Fallopian tube (tissue), 1 donor: ENCODE measurements around a stretch of chr16.

GRCh38 chr16:53445387-53445900, 11.2 kb downstream of the RBL2 start:
- PRO-cap, result no peak

- PRO-cap, result no peak
Measured at GRCh38 chr16:53476731-53476983, 26.4 kb downstream of the AKTIP start.

- PRO-cap, result no peak
Measured at GRCh38 chr16:53722918-53723642, 19.1 kb downstream of the FTO start.

- PRO-cap, result no peak
Measured at GRCh38 chr16:53822907-53823583, 119.1 kb downstream of the FTO start.

DNA sequence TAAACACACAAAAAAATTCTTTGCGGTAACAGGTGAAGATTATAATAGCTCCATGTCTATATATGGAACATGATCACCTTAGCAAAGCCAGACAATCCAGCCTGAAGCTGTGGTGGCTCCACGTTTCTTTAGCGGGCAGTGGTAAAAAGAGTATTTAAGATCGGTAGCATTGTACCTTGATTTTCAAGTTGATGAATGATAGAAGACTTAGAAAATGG, 182.8 kb downstream of the FTO start:
- PRO-cap, result no peak

GRCh38 chr16:53997794-53998343, 288.7 kb downstream of the IRX3 start:
- PRO-cap, result no peak

DNA sequence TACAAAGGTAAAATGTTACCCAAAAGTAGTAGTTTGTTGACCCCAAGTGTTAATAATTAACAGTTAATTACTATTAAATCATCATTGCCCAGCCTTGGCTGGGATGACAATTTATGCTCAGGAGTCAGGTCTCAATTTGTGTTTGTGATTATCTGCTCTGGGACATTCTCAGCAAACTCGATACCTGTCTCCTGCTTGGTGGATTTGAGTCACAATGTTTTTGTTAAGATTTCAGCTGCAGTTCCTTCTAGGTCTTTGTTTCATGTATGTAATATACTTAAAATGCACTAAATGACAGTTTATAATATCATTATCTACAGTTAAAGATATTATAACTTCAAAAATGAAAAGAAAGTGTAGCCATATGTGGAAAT, 172.4 kb upstream of the IRX3 start:
- PRO-cap, result no peak

- PRO-cap, result no peak
Measured at GRCh38 chr16:54651822-54652156, 278.9 kb upstream of the IRX5 start.

DNA sequence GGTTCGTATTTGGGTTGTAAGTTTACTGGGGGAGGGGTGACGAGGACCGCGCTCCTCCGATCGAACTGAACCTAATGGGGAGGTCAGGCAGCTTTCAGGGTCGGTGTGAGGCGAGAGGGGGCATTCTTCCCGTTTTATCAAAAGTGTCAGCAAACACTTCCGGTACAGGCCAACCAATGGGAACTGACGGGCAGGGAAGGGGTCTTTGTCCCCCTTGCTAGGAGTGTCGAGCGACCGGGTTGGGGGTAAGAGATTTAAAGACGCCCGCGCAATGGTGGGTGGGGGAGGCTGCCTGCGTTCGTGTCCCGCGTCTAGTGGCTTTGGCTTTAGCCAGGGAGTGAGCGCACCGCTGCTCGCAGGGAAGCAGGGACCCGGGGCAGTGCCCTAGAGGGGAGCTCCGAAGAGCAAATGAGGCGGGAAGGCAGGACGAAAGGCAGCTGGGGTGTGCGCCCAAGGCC, 7.1 kb downstream of the IRX6 start:
- PRO-cap, result no peak

- PRO-cap, result no peak
Measured at GRCh38 chr16:55495917-55496364, 12.9 kb upstream of the LPCAT2 start.

DNA sequence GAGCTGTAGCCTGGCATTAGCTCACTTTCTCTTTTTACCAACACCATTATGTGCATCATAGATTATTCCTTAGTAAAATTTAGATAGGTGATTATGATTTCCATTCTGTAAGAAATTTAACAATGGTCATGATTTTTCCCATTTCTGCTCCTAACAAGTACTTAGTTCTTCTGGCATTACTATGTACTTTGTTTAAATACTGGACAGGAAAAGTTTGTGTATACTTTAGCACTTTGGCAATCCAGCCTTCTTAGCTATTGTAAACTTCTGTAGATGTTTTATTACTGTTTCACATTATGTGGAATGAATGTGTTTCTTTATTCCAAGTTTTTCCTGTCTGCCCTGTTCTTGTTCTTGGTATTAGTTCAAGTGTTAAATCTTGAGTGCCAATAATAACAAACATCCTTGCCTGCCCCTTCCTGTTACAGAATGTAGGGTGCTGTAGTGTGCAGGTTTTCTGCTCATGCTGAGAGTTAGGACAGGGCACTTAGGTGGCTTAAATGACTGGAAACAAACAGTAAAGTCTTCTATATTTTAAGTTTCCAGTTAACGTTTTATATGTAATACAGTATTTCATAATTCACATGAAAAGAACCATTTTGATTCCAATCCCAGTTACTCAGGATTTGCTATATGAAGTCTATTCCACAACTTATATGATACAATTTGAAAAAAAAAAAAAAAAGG, 7.2 kb upstream of the CAPNS2 start:
- PRO-cap, result no peak

GRCh38 chr16:56546813-56547969, 17.7 kb upstream of the MT4 start:
- PRO-cap, result no peak

DNA sequence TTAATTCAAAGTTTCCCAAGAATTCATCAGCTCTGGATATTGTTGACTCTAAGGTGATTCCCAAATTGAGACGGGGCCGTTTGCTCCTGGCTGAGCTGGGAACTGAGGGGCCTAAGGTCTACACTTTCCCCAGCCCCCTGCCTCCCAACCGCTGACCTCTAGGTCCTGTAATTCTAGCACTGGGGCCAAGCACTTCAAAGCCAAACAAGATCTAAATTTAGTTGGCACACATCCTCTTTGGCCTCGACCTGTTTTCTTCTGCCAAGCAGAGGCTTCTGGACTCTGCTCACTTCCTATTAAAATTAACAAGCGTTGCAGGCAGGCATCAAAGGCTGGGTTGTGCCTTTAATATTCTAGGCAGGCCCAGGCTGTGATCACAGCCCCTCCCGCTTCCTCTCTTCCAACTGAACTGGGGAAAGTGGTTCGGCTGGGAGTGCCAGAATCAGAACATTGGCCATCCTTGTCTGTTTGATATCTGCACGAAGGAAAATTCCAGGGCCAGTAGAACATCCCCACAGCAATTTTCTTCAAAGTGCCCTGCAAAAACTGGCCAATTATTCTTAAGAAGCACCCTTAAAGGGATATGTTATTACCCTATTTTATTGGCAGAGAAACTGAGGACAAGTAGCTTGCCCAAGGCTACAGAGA, 13.0 kb upstream of the MT4 start:
- PRO-cap, result no peak

- PRO-cap, result bidirectional peak, plus-strand start at chr16:56609791, minus-strand start at chr16:56609655
Measured at GRCh38 chr16:56609031-56609747, 805 bp downstream of the MT2A start.

DNA sequence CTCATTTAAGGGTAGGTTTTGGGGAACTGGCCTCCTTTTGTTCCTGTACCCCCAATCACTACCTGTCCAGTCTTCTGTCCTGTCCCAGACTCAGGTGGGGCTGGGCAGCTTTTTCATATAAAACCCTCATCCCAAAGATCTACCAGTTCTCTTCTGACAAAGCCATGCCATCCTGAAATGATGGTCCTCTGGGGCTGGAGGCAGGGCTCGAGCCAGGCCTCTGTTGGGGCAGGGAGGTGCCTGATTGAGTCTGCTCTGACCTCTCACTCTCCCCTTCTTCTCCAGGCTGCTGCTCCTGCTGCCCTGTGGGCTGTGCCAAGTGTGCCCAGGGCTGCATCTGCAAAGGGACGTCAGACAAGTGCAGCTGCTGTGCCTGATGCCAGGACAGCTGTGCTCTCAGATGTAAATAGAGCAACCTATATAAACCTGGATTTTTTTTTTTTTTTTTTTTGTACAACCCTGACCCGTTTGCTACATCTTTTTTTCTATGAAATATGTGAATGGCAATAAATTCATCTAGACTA, 1.5 kb downstream of the MT1X start:
- PRO-cap, result no peak

GRCh38 chr16:56909609-56909926, 22.4 kb upstream of the HERPUD1 start:
- PRO-cap, result no peak

GRCh38 chr16:57045635-57046284, 46.6 kb upstream of the CPNE2 start:
- PRO-cap, result no peak

GRCh38 chr16:57150292-57151209, 35.3 kb downstream of the PSME3IP1 start:
- PRO-cap, result bidirectional peak, plus-strand start at chr16:57150999, minus-strand start at chr16:57150871

GRCh38 chr16:57620229-57621256, 7.9 kb upstream of the ADGRG1 start:
- PRO-cap, result bidirectional peak, plus-strand start at chr16:57620631, minus-strand start at chr16:57620562; unidirectional peak, minus-strand start at chr16:57620949

GRCh38 chr16:57622383-57623020, 5.9 kb upstream of the ADGRG1 start:
- PRO-cap, result unidirectional peak, minus-strand start at chr16:57622539